Jejunum (tissue), 1 donor: Measurements from ENCODE around the genes IQCB1 and SLC49A4.

- PRO-cap = no peak
Observed at GRCh38 chr3:120616261-120616543, 20.1 kb downstream of the NDUFB4 start.

DNA sequence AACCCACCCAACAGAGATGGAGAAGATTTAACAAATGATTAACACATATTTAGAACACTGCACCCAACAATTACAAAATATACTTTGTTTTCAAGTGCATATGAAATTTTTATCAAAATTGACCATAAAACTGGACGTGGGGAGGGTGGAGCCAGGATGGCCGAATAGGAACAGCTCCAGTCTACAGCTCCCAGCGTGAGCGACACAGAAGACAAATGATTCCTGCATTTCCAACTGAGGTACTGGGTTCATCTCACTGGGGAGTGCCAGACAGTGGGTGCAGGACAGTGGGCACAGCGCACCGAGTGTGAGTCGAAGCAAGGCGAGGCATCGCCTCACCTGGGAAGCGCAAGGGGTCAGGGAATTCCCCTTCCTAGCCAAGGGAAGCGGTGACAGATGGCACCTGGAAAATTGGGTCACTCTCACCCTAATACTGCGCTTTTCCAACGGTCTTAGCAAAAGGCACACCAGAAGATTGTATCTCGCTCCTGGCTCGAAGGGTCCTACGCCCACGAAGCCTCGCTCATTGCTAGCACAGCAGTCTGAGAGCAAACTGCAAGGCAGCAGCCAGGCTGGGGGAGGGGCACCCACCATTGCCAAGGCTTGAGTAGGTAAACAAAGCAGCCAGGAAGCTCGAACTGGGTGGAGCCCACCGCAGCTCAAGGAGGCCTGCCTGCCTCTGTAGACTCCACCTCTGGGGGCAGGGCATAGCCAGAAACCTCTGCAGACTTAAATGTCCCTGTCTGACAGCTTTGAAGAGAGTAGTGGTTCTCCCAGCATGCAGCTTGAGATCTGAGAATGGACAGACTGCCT is 23.0 kb downstream of the RABL3 start:
- PRO-cap = no peak

GRCh38 chr3:121591462-121591871 is 1.7 kb upstream of the FBXO40 start:
- PRO-cap = no peak

- PRO-cap = no peak
Observed at GRCh38 chr3:121667257-121667879, 6.7 kb upstream of the HCLS1 start.

GRCh38 chr3:121749786-121750407 is 356 bp upstream of the GOLGB1 start:
- PRO-cap = bidirectional peak, plus-strand start at chr3:121750021, minus-strand start at chr3:121749741

- PRO-cap = bidirectional peak, plus-strand start at chr3:121835224, minus-strand start at chr3:121835058
Observed at GRCh38 chr3:121834672-121835474, at the start of gene IQCB1. Gene IQCB1, minus strand, starts transcription at chr3:121835060.

DNA sequence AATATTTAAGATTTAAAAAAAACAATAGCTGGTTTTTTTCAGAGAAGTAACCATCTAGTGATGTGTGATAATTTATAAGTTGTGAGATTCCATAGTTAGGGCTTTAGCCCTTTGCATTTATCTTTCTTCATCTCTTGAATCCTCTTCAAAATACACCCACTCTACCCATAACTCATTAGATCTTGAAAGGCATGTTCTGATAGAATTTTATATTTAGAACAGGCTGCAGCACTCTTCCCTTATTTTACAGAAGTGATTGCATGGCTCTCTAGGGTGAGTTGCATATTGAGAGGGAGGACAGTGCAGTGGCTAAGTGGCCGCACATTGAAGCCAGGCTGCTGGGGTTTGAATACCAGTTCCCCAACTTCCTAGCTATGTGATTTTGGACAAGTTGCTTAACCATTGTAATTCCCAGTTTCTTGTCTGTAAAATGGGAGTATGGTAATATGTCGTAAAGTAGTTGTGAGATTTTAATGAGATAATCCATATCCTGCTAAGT is 2.5 kb downstream of the CD86 start:
- PRO-cap = no peak

GRCh38 chr3:122074585-122075480 is 19.7 kb downstream of the CD86 start:
- PRO-cap = unidirectional peak, minus-strand start at chr3:122074775

GRCh38 chr3:122077347-122077973 is 22.3 kb downstream of the CD86 start:
- PRO-cap = no peak

GRCh38 chr3:122233230-122234113 is 50.0 kb downstream of the CASR start:
- PRO-cap = no peak

DNA sequence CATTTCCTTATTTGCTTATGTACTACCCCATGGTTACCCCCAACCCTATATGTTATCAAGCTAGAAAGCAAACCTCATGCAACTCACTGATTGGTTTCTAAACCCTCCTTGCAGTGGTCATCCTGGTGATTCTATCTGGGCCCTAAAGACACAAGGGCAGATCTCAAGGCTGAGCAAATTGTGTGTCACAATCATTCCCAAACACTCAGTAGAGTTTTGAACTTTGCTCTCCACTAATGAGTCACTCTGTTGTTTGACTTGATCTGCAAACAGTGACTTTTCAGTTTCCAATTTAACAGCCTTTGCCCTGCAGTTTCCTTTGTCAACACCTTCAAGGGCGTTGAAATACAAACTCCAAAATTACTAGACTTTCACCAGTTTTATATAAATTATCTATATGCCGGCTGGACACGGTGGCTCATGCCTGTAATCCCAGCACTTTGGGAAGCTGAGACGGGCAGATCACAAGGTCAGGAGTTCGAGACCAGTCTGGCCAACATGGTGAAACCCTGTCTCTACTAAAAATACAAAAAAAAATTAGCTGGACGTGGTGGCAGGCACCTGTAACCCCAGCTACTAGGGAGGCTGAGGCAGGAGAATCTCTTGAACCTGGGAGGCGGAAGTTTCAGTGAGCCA is 17.4 kb downstream of the MIX23 start:
- PRO-cap = no peak

DNA sequence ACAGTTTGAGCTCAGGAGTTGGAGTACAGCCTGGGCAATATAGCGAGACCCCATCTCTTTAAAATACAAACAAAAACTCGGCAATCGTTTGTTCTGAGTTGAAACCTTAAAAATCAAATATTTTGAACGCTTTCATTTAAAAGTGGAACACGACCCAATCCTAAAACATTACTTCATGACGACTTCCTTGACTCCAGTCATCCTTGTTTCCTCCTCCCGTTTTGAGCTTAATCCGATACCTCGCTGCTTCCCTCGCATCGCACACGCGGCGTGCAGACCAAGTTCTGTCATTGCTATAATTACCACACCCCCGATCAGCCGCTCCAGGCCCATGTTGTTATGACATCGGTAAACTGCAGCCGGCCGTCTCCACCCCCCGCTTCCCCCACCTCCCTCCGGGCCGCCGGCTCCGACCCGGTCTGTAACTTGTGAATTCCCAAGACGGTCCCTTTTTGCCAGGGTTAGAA is 864 bp downstream of the KPNA1 start:
- PRO-cap = no peak

GRCh38 chr3:122563408-122564055 is 568 bp downstream of the PARP9 start:
- PRO-cap = no peak

DNA sequence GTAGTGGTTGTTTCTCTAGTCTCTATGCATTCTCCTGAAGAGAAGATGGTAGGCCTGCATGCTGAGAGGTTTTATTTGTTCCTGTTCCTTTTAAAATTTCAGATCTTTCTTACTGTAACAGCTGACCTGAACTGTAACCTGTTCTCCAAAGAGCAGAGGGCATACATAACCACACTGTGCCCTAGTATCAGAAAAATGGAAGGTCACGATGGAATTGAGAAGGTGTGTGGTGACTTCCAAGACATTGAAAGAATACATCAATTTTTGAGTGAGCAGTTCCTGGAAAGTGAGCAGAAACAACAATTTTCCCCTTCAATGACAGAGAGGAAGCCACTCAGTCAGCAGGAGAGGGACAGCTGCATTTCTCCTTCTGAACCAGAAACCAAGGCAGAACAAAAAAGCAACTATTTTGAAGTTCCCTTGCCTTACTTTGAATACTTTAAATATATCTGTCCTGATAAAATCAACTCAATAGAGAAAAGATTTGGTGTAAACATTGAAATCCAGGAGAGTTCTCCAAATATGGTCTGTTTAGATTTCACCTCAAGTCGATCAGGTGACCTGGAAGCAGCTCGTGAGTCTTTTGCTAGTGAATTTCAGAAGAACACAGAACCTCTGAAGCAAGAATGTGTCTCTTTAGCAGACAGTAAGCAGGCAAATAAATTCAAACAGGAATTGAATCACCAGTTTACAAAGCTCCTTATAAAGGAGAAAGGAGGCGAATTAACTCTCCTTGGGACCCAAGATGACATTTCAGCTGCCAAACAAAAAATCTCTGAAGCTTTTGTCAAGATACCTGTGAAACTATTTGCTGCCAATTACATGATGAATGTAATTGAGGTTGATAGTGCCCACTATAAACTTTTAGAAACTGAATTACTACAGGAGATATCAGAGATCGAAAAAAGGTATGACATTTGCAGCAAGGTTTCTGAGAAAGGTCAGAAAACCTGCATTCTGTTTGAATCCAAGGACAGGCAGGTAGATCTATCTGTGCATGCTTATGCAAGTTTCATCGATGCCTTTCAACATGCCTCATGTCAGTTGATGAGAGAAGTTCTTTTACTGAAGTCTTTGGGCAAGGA is 4.6 kb downstream of the DTX3L start:
- PRO-cap = no peak

GRCh38 chr3:122688600-122689068 is 8.0 kb downstream of the PARP14 start:
- PRO-cap = no peak

DNA sequence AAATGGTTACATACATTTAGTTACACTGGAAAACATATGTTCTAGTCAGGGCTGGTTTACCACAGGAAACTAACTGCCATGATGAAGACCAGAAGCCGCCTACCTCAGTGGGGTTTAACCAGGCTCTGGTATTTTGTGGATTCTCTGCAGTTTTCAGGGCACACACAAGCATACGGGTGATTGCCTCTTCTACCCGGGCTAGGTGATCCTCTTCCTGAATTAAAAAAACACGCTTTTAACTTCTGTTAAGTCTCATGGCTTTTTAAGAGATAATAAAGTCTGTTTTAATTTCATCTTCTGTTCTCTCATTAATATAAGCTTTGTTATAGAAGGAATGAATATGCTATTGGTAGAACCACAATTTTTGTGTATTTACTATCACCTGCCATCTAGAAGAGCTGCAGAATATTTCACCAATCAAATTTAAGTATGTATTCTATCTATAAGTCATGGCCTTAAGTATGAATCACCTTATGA is 52.7 kb downstream of the HSPBAP1 start:
- PRO-cap = no peak

- PRO-cap = unidirectional peak, plus-strand start at chr3:122794825; bidirectional peak, plus-strand start at chr3:122795070, minus-strand start at chr3:122795003; unidirectional peak, minus-strand start at chr3:122795596
Observed at GRCh38 chr3:122794491-122795707, at the start of gene SLC49A4. Gene SLC49A4, plus strand, starts transcription at chr3:122795069.

DNA sequence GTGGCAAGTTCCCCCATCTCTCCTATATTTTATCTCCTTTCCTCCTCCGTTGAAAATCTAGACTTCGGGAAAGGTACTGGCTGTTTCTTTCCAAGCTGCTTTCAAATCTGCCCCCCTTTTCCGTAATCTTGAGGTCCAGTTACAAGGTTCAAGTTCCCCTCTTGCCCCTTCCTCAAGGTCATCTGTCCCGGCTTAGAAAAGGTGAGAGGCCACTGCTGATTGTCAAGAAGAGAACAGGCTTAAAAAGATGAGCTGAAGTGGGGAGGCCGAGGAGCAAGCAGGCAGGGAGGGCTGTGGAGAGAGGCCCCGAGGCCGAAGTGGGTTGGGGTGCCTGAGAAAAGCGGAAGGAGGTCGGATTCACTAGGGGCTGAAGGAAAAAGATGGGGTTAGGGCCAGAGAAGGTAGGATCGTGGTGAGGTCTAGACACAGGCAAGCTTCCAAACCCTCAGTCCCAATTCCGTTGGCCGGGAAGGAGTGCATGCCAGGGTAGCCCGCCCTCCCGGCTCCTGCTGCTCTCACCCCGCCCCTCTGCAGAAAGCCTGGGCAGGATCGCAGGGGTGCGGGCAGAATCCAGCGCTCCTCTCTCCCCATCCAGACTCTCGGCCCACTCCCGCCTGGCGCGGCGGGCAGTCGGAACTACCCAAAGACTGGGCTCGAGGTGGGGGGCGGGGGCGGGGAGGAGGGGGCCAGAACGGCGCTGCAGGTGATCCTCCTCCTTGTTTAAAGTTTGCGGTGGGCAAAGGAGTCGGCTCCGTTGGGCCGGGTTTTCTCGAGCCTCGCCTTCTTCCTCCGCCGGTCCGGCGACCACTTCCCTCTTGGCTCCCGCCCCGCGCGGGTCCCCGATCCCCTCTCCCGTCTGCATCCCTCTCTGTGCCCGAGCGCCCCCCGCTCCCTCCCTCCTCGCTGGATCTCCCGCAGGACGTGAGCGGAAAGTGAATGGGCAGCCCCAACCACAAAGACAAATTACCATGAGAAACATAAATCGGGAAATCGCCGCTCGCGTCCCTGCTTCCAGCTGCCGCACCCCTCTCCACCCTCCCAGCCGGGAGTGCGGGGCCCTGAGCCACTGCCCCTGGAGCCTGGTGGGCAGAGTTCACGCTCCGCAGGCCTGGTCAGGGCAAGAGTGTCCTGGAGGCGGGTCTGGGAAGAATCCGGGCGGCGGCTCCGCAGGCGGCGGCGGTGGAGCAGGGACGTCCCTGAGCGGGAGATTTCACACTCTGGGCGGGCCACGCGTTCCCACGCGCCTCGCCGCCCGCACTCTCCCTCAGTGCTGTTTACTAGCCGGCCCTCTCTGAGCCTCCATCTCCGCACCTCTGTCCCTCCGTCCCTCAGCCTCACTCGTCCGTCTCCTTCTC is 1.3 kb downstream of the SEMA5B start:
- PRO-cap = no peak

DNA sequence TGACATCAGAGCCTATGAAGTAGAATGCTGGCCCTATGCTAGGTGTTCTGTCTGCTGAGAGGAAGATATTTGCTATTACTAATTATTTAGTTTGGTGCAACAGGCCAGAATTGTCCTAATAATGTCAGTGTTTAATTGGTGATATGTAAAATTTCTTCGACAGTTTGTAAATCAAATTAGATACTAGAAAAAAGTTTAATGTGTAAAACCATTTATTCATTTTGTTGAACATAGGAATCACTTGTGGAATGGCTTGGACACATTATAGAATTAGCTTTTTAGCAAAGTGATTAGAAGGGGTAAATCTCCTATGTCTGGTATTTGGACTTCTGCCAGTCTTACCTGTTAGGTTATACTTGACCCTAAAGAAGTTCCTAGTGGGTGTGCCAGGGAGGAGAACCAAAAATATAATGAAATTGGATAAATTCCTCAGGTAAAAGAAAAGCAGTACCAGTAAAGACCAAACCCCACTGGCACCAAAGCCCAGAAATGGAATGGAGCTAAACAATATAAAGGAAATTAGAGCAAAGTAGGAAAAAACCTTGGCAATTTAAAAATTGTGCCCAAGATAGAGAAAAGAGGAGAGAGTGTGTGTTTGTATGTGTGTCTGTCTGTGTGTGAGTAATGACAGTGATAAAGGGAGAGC is 16.2 kb downstream of the SEC22A start:
- PRO-cap = no peak

DNA sequence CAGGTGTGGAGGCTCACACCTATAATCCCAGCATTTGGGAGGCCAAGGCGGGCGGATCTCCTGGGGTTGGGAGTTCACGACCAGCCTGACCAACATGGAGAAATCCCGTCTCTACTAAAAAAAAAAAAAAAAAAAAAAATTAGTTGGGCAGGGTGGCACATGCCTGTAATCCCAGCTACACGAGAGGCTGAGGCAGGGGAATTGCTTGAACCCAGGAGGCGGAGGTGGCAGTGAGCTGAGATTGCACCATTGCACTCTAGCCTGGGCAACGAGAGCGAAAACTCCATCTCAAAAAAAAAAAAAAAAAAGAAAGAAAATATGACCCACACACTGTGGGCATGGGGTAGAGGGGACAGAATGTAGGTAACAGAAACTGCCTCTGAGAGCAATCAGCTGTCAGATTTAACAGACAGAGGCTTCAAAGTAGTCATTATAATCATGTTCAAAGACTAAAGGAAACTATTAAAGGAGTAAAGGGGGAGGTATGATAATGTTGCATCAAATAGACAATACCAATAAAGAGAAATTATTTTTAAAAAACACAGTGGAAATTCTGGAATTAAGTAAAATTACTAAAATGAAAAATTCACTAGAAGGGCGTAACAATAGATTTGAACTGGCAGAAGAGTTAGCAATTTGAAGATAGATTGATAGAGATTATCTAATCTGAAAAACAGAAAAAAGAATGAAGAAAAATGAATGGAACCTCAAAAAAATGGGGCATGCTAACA is 26.7 kb downstream of the SEC22A start:
- PRO-cap = no peak